Thyroid gland (tissue), 7 donors: ENCODE data around the genes ERO1B and RYR2.

DNA sequence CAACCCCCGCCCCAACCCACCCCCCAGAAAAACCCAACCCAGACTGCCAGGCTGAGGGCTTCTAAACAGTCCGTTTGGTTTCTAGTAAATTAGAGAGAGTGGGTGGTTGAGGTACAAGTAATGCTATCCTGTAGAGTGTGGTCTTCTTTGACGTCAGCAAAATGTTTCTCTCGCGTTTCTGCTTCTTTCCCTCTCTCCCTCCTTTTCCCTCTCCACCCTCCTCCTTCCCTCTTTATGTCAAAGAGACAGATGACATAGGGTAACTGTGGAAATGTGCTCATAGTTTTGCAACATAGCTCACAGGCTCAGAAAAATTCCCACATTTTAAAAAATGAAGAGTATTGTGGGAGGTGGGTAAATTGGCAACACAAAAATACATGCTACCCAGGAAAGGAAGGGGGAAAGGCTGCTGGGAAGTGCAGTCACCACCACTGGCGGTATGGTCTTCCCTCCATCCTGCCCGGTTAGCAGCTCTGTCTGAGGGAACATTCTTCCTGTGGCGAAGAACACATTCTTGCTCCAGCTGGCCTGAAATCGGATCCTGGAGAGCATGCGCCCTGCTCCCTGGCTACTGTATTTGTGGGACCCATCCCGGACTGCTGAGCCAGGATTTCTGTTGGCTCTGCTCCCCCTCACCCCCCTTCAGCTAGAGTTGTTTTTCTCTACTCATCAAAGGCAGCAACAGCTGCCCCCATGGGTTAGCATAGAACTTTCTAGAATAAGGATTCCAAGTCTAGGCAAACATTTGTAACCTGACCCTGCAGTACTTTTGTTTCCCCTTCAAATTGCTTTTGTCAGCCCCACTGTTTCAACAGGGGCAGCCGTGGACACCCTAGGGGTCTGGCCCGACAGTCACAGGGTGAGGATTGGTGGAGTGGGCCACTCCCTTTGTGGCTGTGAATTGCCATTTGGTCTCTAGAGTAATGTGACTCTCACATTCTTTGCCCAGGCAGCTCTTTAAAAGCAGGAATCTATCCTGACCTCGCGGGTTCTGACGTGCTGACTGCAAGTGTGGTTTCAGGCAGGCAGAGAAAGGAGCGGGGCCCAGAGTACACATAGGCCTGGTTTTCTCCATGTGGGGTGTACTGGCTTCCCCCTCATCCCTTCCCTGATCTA lies 157.9 kb downstream of the TOMM20 start:
- PRO-cap, 2 experiments: peak in 2 of 2 experiments; most common plus-strand start position 987 of the sequence (in 2); most common minus-strand start position 479 of the sequence (in 2)
- RAMPAGE, long total RNA, 5 experiments: no peak in any of the 5 experiments

- PRO-cap, 2 experiments: peak in 2 of 2 experiments; most common plus-strand start chr1:234979028 (in 2); most common minus-strand start chr1:234978761 (in 1)
- RAMPAGE, long total RNA, 5 experiments: no peak in any of the 5 experiments
Observed at GRCh38 chr1:234978409-234979272, 150.0 kb downstream of the TOMM20 start.

GRCh38 chr1:235062243-235063136 lies 66.1 kb downstream of the TOMM20 start:
- PRO-cap, 2 experiments: no peak in any of the 2 experiments
- RAMPAGE, long total RNA, 5 experiments: no peak in any of the 5 experiments

DNA sequence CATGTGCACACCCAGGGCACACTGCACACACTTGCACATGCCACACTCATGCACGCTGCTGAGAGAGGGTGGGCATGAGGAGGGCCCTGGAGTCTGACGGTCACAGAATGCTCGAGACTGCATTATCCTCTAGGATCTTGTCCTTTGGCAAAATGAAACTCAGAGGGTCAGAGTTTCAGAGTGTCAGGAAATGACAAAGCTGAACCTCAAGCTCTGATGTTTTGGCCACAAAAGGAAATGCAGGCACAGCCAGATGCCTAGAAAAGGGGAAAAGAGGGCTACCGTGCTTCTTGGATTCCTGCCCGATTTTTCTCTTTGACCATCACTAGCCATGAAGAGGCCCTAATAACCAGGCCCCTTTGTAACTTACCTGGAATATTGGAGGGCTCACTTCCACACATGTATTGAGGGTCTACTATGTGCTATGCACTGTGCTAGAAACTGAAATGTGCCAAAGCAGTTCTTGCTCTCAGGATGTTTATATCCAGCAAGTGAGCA lies 65.5 kb downstream of the TOMM20 start:
- PRO-cap, 2 experiments: no peak in any of the 2 experiments
- RAMPAGE, long total RNA, 5 experiments: no peak in any of the 5 experiments

- PRO-cap, 2 experiments: no peak in any of the 2 experiments
- RAMPAGE, long total RNA, 5 experiments: no peak in any of the 5 experiments
Observed at GRCh38 chr1:235131538-235132048, 3.0 kb upstream of the TOMM20 start.

- PRO-cap, 2 experiments: no peak in any of the 2 experiments
- RAMPAGE, long total RNA, 5 experiments: no peak in any of the 5 experiments
Observed at GRCh38 chr1:235302396-235302956, 25.5 kb downstream of the ARID4B start.

DNA sequence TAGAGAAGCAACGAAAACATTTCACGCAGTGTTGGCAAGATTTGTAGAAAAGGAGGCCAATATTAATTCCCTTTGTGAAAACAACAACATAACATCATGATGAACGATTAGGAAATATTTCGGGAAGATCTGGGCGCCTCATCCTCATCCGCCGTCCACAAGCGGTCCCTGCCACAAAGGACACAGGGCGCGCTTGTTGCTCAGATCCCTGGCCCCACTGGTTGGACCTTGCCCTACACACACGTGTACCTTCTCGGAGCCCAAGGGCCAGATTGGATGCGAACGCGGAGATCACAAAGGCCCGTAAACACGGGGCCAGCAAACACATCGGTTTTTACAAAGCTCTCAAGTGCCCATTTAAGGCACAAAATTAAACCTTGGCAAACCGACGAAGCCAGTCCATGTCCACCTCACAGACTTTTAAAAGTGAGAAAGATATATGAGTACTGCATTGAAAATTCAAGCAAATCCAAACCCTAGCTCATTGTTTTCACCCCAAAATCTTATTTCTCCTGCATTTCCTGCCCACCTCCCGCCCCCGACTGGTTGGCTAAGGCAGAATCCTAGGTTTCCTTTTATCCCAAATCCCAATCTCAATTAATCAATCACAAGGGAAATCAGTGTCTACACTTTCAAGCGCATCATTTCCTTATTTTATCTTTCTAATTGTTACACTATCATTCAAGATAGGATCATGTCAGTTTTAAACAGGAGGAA lies 1.5 kb upstream of the GNG4 start:
- PRO-cap, 2 experiments: no peak in any of the 2 experiments
- RAMPAGE, long total RNA, 5 experiments: no peak in any of the 5 experiments

DNA sequence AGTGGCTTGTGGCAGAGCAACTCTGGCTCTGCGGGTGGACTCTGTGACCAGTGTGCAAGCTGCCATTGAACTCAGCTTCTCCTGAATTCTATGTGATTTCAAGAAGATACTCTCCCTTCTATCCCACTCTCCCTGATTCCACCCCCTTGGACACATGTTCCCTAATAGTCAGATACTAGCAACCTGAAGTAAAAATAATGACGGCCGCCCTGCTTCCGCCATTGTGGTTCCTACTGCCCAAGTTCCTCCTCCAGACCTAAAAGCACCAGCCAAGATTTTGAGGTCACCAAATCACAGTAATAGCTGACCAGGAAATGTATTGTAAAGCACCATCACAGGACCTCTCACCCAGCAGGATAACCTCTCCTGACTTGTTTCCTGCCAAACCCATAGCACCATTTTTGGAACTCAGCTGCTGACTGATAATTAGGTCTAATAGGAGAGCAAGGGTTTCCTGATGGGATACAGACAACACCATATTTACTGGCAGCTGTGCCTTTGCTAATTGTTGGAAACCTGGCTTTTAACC lies 11.6 kb upstream of the LYST start:
- PRO-cap, 2 experiments: no peak in any of the 2 experiments
- RAMPAGE, long total RNA, 5 experiments: no peak in any of the 5 experiments

DNA sequence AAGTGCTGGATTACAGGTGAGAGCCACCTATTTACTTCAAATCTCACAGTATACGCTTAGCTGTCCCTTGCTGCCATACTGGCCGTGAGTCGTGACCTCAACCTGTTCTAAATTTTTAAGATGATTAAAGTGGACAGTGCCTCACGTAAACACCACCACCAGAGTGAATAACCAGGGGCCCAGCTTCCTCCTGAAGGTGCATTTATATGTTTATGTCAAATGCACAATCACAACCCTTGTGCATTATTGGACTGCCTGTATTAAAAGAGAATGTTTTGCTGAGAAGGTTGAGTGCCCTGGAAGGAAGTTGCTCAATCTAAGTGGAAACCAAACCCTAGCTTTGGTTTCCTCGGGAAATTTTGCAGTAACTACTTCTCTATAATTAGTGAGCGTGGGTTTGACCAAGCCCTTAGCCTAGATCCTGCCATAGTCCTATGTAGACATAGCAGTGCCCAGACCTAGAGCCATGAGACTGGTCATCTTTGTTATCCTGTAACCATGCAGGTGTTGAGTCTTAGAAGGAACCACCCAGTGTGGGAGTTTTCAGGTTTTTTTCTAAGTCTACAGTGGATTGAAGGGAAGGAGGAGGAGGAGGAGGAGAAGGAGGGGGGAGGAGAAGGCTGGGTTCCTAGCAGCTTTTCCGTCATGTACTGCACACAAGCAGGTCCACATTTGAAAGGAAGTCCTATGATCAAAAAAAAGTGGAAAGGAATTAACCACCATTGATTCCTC lies 72.0 kb upstream of the LYST start:
- PRO-cap, 2 experiments: no peak in any of the 2 experiments
- RAMPAGE, long total RNA, 5 experiments: no peak in any of the 5 experiments

- PRO-cap, 2 experiments: no peak in any of the 2 experiments
- RAMPAGE, long total RNA, 5 experiments: no peak in any of the 5 experiments
Observed at GRCh38 chr1:235945765-235946695, 79.3 kb upstream of the LYST start.

DNA sequence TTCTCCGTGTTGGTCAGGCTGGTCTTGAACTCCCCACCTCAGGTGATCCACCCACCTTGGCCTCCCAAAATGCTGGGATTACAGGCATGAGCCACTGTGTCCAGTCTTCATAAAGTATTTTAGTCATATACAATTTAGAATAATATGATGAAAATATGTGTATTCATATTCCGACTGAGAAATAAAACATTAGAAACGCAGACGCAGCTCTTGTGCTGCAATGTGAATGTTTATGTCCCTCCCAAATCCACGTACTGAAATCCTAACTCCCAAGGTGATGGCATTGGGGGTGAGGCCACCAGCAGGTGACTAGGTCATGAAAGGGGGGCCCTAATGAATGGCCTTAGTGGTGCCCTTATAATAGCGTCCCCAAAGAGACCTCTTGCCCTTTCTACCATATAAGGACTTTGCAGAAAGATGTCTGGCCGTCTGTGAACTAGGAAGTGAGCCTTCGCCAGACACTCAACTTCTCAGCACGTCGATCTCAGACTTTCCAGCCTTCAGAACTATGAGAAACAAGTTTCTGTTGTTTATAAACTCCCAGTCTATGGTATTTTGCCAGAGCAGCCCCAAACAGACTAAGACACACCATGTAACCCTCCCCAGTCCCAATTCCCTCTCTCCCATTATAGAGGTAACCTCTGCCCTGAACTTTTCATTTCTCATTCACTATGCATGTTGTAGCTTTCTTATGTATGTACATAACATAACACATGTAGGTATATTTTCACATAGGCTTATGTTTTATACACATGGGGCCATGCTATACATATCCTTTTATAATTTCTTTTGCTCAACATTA lies 55.8 kb downstream of the NID1 start:
- PRO-cap, 2 experiments: no peak in any of the 2 experiments
- RAMPAGE, long total RNA, 5 experiments: no peak in any of the 5 experiments

DNA sequence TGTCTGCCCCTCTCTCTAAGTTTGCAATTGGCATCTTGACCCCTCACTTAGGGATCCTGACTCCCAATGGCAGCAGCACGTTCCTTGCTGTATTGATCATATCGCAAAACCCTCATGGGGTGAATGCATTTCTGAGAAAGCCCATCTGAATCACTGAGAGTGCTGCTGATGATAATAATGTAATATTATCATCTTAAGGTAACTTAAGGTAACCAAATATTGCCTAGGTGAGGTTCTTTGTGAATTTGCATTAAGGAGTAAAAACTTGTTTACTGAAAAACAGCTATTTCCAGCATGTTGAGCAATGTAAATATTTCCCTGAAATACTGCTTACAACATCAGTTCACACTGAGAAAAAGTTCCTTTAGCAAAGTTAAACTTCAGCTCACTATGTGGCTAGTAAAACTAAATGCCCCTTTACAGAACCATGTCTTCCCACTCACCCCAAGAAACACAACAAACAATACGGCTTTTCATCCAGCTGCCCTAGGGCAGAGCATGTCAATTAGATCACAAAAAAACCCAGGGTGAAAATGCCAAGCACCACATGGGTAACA lies 6.9 kb downstream of the NID1 start:
- PRO-cap, 2 experiments: no peak in any of the 2 experiments
- RAMPAGE, long total RNA, 5 experiments: no peak in any of the 5 experiments

DNA sequence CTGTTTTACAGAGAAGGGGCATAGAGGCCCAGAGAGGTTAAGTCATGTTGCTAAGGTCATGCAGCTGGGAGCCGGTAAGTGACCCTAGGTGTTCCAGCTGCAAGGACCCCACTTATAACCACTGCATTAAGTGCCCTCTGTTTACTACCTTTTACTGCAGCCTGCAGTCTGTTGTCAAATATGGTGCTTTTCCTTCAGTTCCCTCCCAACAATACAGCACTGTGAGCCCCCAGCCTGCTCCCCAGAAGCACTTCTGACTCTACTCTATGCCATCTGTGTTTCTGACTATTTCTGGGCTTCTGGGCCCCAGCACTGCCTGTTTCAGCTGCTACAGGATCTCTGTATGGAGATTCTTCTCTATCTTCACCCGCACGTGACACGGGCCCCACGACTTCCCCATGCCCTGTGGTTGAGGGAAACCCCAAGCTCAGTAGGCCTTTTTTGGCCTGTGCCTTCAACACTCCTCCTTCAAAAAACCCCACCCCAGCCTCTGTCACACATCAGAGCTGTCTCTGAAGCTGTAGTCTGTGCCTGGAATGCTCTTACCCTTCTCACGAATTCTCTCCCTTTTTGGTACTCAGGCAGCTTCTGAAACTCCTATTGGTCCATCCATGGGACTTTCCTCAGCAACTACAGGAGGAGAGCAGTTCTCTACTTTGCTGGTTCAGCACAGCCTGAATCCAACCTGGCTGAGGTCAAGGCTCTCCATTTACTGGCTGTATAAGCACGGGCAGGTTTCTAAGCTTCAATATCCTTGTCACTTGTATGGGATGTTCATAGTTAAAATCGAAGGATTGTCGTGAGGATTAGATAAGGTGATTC lies 1.9 kb upstream of the NID1 start:
- PRO-cap, 2 experiments: peak in 1 of 2 experiments; most common plus-strand start position 646 of the sequence (in 1); most common minus-strand start position 345 of the sequence (in 1)
- RAMPAGE, long total RNA, 5 experiments: no peak in any of the 5 experiments

GRCh38 chr1:236120071-236120454 lies 22.3 kb upstream of the GPR137B start:
- PRO-cap, 2 experiments: no peak in any of the 2 experiments
- RAMPAGE, long total RNA, 5 experiments: no peak in any of the 5 experiments

DNA sequence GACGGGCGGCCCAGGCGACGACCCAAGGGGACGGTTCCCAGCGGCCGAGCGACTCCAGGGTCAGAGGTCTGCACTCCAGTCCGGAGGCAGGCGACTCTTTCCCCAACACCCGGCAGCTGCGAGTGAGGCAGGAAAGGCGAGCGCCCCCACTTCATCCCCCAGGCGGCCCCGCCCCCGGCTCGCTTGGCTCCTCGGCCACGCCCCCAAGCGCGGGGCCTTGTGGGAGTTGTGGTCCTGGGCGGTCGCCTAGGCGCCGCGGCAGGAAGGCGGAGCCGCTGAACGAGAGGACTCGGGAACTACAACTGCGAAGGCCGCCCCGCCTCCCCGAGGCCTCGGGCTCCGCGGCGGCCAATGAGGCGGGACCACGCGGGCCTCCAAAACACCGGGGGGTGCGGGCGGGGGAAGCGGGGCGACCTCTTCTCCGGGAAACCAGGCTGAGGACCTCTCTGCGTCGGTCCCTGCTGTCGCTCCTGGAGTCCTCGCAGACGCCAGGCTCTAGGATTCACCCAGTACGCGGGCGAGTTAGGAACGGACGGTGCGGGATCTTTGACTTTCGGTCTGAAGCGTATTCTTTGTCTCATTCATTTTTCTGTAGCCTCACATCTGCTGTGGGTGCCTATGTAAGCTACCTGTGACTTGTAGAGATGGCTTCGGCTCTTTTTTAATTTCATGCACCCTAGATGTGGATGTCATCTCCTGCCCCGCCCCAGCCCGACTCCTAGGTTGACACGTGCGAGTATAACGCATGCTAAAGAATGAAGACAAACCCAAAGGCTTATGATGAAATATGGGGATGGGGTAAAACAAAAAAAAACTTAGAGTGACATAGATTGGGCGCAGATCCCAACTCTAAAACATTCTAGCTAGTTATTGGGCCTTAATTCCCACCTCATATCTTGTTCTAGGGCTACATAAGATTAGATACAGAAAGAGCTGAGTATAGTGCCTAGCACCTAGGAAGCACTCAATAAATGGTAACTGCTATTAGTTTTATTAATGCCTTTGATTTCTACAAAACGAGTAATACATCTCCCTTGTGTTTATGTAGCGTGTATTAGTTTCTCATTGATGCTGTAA lies at the start of gene ERO1B:
TSS of gene ERO1B (minus strand) at position 124 of the 1,077 bp plus-strand sequence.
- PRO-cap, 2 experiments: peak in 2 of 2 experiments; most common plus-strand start position 261 of the sequence (in 1); most common minus-strand start position 124 of the sequence (in 2)
- RAMPAGE, long total RNA, 5 experiments: start-site peak on the minus strand in 4 of 5 experiments, centred at positions 119 to 124 of the sequence, 264 to 1,656 reads per replicate

- PRO-cap, 2 experiments: no peak in any of the 2 experiments
- RAMPAGE, long total RNA, 5 experiments: no peak in any of the 5 experiments
Observed at GRCh38 chr1:236603832-236604351, 424 bp downstream of the HEATR1 start.

GRCh38 chr1:236700684-236701374 lies 14.5 kb downstream of the ACTN2 start:
- PRO-cap, 2 experiments: no peak in any of the 2 experiments
- RAMPAGE, long total RNA, 5 experiments: no peak in any of the 5 experiments

DNA sequence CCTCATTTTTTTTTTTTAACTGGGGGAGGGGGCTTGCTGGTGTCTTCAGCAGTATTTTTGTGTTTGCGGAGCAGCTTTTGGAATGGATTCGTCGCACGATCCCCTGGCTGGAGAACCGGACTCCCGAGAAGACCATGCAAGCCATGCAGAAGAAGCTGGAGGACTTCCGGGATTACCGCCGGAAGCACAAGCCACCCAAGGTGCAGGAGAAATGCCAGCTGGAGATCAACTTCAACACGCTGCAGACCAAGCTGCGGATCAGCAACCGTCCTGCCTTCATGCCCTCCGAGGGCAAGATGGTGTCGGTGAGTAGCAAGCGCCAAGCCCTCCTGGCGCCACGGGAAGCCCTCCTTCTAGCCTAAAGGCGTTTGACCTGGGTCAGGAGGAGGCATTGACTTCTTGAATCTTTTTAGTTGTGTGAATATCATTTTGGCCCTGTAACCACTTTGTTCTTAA lies 53.0 kb downstream of the ACTN2 start:
- PRO-cap, 2 experiments: no peak in any of the 2 experiments
- RAMPAGE, long total RNA, 5 experiments: no peak in any of the 5 experiments

- PRO-cap, 2 experiments: peak in 2 of 2 experiments; most common plus-strand start chr1:237012866 (in 1); most common minus-strand start chr1:237012878 (in 2)
- RAMPAGE, long total RNA, 5 experiments: no peak in any of the 5 experiments
Observed at GRCh38 chr1:237012665-237013712, 8.7 kb upstream of the MT1HL1 start.

DNA sequence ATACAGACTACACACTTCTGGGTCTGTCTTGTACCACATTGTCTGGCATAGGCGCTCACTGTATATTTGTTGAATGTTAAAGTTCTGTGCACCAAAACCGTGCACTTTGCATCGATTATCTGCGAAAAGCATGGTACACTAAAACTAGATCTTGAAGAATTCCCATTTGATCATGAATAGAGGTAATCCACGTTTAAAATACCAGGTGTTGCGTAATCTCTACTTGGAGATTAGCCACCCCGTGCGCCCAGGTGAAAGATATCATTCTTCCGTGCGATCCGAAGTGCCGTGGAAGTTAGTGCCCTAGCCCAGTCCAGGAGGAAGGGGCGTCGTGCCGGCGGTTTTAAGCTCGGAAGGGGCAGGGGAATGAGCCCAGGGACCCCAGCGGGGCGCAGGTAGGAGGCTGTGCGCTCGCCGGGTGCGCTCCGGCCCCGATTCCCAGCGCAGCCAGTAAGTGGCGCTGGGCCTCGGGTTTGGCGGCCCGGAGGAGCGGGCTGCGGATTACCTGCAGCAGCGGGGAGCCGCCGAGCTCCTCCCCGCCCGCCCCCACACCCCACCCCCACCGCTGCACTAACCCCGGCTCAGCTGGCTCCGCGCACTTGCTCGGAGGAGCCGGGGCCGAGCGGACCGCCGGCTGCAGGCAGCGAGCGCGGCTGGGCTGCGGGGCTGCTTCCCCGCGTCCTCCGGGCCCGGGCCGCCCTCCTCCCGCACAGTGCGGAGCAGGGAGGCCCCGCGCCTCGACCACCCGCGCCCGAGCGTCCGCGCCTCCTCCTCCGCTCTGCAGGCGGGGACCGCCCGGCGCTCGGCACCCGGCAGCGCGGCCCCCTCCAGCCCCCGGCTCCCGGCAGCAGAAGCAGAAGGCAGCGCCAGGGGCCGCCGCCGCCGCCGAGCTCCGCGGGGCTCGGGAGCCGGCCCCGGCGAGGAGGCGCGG lies at the start of gene RYR2:
TSS of gene RYR2 (plus strand) at position 598 of the 931 bp plus-strand sequence.
- PRO-cap, 2 experiments: peak in 2 of 2 experiments; most common plus-strand start position 598 of the sequence (in 2); most common minus-strand start position 440 of the sequence (in 1)
- RAMPAGE, long total RNA, 5 experiments: no peak in any of the 5 experiments